SK-N-DZ (cell line): ENCODE results near the genes SIRPA and STK35.

GRCh38 chr20:1894256-1894353, 1.1 kb upstream of the SIRPA start:
RAMPAGE:
- cytosol, long total RNA = no peak
- nucleus, long total RNA = no peak

DNA sequence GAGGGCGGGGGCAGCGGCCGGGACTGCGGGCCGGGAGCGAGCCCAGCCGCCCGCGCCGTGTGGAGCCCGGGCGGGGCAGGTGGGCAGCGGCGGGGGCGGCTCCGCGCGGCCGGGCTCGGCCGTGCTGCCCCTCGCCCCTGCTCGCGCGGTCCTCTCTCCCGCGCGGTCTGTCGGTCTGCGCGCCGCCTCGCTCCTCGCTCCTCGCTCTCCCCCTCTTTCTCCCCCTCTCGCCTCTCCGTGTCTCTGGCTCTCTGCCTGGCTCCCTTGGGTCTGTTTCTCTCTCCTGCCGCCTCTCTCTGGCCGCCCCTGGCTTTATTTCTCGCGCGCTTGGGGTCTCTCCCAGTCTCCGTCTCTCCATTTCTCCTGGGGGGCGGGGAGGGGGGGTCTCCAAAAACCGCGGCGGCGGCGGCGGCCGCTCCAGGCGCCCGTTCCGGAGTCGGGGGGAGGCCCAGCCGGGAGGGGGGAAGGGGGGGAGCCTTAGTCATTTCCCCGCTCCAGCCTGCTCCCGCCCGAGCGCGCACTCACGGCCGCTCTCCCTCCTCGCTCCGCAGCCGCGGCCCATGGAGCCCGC, at the start of gene SIRPA:
Gene SIRPA (plus strand): TSS at position 520 of the 571 bp plus-strand sequence.
RAMPAGE:
- cytosol, long total RNA = no peak
- nucleus, long total RNA = no peak

DNA sequence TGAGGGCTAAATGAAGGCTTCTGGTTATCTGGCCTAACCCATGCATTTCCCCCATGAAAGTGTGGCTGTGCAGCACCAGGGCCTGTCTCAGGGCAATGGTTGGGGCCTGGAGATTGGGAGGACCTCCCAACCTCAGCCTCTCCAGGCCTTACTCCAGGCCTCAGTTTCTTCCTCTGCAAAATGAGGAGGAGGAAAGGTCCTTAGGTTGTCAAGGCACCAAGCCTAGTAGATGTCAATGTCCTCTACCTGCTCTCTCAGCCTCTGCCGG, 10.2 kb downstream of the SIRPA start:
RAMPAGE:
- cytosol, long total RNA = no peak
- nucleus, long total RNA = no peak

DNA sequence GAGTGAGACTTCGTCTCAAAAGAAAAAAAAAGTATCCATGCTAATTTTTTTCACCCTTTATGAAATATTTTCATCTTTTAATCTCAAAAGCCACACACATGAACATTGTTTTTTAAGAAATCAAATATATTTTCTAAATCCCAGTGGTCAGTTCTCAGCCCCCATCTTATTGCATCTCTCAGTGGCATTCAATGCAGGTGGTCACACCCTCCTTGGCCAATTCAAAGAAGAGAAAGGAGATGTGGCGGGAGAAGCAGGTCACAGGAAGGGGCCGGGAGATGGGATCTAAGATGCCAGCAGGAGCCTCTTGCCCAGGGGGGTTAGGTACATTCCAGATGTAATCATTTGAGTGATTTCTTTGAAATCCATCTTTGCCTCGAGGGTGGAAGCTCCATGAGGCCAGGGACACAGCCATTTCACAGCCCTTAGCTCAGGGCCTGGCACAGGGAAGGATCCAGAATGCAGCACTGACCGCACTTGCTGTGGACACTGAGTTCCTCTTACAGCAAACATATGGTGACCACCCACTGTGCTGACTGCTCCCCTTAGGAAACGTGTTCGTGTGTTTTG, 14.6 kb downstream of the SIRPA start:
RAMPAGE:
- cytosol, long total RNA = no peak
- nucleus, long total RNA = no peak

GRCh38 chr20:1916881-1917705, 21.9 kb downstream of the SIRPA start:
RAMPAGE:
- cytosol, long total RNA = no peak
- nucleus, long total RNA = no peak

GRCh38 chr20:1934622-1935235, 39.5 kb downstream of the SIRPA start:
RAMPAGE:
- cytosol, long total RNA = no peak
- nucleus, long total RNA = no peak

RAMPAGE:
- cytosol, long total RNA = start-site peak on the minus strand at chr20:2102032-2102097, 25 and 14 reads in 2 replicates
- nucleus, long total RNA = no peak
Measured at GRCh38 chr20:2101441-2102491, at the start of gene STK35. TSS of gene STK35 (plus strand) at chr20:2101827.

RAMPAGE:
- cytosol, long total RNA = no peak
- nucleus, long total RNA = no peak
Measured at GRCh38 chr20:2132343-2133068, 30.9 kb downstream of the STK35 start.

RAMPAGE:
- cytosol, long total RNA = no peak
- nucleus, long total RNA = no peak
Measured at GRCh38 chr20:2142492-2143175, 41.0 kb downstream of the STK35 start.

DNA sequence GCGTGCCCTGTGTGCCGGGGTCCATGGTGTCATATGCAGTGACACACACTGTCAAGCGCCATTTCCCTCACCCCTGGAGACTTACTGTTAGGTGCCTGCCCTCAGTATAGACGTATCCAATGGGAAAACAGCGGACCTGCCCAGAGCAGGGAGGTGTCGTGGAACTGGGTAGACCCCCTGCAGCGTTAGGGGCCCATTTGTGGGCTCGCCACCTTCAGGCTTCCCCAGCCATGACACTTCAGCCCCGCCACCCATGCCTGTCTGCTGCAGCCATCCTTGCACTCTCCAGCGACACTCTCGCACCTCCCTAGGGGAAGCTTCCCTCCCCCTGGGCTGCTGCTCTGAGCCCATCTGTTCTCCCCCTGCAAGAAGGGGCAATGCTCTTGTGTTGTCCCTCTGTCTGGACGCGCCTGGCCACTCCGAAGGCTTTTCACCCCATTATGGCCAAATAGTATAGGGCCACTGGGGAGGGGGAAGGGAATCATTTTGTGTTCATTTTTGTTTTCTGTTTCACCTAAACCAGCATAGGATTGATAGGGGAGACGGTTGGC, 43.3 kb downstream of the STK35 start:
RAMPAGE:
- cytosol, long total RNA = no peak
- nucleus, long total RNA = no peak

RAMPAGE:
- cytosol, long total RNA = no peak
- nucleus, long total RNA = no peak
Measured at GRCh38 chr20:2524325-2525440, 11.7 kb upstream of the TMC2 start.

DNA sequence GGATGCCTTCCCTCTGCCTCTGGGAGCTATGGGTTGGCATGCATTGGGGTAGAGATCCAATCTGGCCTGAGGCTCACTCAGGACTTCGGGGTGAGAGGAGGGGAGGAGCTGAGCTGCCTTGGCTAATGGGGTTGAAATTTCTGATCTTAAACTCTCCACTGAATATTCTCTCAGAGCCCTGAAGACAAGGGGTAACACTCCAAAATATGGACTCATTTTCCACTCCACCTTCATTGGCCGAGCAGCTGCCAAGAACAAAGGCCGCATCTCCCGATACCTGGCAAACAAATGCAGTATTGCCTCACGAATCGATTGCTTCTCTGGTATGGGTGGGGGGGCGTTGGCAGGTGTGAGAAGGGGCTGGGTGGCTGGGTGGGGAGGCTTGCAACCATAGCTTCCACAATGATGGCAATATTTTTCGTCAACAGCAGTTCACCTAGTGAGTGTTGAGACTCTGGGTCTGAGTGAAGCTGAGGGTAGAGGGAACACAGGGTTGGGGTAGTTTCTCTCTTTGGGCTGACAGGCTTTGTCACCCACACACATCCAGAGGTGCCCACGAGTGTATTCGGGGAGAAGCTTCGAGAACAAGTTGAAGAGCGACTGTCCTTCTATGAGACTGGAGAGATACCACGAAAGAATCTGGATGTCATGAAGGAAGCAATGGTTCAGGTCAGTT, 3.9 kb downstream of the NOP56 start:
RAMPAGE:
- cytosol, long total RNA = no peak
- nucleus, long total RNA = no peak

RAMPAGE:
- cytosol, long total RNA = no peak
- nucleus, long total RNA = no peak
Measured at GRCh38 chr20:2754559-2755274, 45.7 kb downstream of the CPXM1 start.

DNA sequence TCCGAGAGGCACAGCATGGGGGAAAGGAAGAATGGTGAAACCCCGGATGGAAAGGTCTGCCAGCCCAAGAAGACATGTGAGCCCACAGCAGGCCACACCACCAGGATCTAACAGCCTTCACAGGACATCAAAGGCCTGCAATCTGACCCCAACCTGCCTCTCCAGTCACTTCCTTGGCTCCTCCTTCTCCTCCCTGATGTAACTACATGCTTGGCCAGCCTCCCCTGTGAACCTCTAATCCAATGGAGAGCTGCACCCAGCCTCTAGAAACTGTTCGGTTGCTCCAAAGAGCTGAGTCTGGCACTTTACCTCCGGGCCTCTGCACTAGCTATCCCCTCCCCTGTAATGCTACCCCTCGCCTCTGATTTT, 1.5 kb downstream of the CPXM1 start:
RAMPAGE:
- cytosol, long total RNA = no peak
- nucleus, long total RNA = no peak

RAMPAGE:
- cytosol, long total RNA = no peak
- nucleus, long total RNA = no peak
Measured at GRCh38 chr20:3020999-3021588, 22.3 kb upstream of the GNRH2 start.

GRCh38 chr20:3046153-3046682, 366 bp downstream of the MRPS26 start:
RAMPAGE:
- cytosol, long total RNA = no peak
- nucleus, long total RNA = no peak

DNA sequence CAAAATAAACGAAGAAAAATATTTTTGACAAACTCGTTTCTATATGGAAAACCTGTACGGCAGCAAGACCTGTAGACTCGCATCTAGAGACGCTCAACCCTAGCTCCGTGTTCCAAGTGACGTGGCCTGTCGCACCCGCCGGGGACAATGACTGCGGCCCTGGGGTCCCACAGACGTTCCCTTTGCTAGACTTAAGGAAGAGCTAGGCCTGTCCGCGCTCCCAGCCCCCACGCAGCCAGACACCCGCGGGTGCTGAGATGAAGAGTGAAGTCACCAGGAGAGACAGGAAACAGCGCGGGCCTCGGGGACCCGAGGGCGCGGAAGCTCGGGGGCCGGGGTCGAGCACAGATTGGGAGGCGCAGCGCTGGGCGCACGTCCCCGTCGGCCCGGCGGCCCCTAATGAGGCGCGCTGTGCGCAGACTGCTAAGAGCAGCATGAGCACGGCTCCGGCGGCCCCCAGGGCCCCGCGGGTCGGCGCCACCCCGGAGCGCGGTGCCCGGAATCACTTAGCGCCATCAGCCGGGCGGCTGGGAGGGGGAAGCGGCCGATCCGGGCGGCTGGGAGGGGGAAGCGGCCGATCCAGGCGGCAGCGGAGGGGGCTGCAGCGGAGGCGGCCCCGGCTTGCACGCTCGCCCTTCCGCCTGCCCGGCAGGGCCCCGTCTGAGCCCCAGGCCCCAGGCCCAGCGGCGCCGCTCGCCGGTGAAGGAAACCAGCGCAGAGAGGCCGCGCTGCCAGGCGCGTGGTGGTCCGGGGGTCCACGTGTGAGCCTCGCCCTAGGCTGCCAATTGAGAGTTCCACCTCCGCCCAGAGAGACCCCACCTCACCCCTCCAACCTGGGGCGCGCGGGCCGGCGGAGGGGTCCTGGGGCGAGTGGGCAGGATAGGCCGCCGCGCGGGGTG, 8.2 kb upstream of the AVP start:
RAMPAGE:
- cytosol, long total RNA = no peak
- nucleus, long total RNA = no peak

DNA sequence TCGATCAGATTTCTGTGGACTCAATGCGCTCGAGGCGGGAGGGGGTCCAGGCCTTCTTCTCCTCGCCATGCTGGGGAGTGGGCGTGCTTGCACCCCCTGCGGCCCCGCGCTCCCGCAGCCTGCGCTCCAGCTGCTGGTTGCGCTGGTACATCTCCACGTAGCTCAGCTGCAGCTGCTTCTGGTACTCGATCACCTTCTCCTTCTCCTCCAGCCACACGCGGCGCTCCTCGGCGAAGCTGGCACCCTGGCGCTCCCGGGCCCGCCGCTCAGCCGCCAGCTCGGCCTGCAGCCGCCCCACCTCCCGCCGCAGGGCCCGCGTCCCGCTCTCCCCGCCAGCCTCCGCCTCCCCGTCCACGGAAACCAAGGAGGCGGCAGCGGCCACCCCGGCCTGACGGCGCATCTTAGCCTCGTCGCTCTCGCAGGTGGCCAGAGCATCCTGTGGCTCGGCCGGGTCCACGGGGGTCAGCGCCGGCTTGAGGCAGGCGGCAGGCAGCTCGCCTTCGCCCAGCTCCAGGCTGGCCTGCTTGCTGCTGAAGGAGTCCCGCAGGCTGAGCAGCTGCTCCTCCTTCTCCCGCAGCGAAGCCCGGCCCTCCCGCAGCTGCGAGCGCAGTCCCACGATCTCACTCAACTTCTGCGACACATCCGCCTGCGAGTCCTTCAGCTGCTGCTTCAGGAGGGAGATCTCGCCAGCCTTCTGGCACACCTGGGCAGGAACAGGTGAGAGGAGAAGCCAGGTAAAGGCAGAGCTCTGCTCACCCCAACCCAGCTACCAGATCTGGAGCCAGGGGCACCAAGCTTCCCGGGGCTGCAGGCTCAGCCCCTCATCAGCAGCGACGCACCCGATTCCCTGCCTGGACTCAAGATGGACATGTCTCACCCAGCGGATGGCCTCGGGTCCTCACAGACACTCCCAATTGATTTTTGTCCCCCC, 5.0 kb upstream of the FASTKD5 start:
RAMPAGE:
- cytosol, long total RNA = no peak
- nucleus, long total RNA = no peak

DNA sequence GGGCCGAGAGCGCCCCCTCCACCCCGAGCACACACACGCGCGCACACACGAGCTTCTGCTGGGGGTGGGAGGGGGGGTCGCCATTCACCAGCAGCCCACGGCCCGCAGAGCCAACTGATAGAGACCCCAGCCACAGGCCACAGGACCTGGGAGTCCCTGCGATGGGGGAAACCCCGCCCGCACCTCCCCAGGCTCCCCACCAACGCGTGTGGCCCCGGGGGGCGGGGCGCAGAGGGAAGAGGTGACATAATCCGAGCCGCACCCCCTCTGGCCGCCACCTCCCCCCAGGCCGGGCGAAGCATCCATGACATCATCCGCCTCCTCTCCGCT, 396 bp downstream of the LZTS3 start:
RAMPAGE:
- cytosol, long total RNA = no peak
- nucleus, long total RNA = no peak

DNA sequence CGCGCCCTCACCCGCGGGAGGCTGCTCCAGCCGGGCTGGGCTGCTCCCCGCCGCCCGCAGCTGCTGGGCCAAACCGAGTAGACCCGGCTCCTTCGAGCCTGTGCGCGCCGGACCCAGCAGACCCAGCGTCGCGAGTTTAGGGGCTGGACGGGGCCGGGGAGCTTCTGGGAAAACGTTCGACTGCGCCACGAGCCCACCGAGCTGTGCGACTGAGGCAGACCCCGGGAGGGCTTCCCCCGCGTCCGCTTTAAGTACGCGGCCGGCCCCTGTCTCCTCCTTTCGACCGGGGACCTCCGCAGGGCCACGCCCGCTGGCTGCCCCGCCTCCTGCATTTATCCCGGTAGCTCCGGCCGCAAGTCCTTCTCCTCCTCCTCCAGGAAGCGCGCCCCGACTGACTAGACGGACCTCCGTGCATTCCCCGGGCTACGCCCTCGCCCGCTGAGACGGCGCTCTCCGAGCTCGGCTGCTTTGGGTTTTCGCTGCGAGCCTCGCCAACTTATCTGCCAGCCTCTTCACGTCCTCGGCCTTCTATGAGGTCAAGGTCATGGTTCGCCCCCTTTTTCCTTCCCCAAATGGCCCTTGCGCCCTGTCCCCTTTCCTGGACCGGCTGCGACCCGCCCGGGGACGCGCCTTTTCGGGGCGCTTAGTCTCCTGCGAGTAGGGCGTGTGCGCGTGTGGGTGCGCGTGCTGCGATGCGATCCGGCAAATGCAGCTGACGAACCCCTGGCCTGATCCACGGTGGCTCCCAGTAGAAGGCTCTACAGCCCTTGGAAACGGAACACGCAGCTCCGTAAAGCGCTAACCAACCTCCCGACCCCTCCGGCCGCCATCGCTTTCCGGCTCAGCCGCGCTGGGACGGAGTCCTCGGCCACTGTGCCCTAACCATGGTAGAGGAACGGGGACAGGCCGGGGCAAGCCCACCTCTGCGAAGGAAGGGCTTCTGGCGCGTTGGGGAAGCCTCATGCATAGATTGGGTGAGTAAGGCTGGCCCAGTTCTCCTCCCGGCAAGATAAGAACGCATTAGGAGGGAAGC, 663 bp upstream of the SLC4A11 start:
RAMPAGE:
- cytosol, long total RNA = no peak
- nucleus, long total RNA = no peak